Fallopian tube (tissue), 1 donor: Measurements from ENCODE around the gene CD37.

DNA sequence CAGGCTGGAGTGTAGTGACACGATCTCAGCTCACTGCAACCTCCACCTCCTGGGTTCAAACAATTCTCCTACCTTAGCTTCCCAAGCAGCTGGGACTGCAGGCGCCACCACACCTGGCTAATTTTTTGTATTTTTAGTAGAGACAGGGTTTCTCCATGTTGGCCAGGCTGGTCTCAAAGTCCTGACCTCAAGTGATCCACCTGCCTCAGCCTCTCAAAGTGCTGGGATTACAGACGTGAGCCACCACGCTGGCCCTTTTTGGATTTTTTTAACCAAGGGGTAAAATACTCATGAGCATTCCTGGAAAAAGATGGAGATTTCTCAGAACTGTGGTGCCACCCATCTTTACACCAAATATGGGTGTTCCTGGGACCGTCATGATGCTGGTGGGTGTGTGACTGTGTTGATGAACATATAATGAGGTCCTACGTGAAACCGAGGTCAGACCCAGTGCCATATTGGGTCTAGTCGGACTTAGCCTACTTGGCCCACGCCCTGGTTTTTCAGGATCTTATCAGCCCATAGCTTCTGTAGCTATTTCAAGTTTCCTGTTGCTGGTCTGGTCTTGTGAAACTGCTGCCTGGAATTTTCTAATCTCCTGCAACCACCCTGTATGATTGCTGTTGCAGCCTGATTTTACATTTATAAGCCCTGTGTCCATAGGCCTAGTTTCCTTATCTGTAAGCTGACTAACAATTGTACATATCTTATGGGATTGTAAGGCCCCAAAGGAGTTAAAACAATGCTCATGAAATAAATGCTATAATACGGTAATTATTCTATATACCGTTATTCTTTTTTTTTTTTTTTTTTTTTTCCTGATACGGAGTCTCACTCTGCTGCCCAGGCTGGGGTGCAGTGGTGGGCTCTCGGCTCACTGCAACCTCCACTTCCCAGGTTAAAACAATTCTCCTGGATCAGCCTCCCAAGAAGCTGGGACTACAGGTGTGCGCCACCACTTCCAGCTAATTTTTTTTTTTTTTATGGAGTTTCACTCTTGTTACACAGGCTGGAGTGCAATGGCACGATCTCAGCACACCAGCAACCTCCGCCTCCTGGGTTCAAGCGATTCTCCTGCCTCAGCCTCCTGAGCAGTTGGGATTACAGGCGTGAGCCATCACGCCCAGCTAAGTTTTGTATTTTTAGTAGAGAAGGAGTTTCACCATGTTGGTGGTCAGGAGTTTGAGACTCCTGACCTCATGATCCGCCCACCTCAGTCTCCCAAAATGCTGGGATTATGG is 6.5 kb downstream of the PPP1R15A start:
- PRO-cap, result no peak

- PRO-cap, result no peak
Measured at GRCh38 chr19:48917820-48918650, 15.5 kb upstream of the DHDH start.

- PRO-cap, result no peak
Measured at GRCh38 chr19:48947086-48947502, 7.6 kb upstream of the BAX start.

GRCh38 chr19:48985200-48985695 is 7.9 kb downstream of the GYS1 start:
- PRO-cap, result no peak

DNA sequence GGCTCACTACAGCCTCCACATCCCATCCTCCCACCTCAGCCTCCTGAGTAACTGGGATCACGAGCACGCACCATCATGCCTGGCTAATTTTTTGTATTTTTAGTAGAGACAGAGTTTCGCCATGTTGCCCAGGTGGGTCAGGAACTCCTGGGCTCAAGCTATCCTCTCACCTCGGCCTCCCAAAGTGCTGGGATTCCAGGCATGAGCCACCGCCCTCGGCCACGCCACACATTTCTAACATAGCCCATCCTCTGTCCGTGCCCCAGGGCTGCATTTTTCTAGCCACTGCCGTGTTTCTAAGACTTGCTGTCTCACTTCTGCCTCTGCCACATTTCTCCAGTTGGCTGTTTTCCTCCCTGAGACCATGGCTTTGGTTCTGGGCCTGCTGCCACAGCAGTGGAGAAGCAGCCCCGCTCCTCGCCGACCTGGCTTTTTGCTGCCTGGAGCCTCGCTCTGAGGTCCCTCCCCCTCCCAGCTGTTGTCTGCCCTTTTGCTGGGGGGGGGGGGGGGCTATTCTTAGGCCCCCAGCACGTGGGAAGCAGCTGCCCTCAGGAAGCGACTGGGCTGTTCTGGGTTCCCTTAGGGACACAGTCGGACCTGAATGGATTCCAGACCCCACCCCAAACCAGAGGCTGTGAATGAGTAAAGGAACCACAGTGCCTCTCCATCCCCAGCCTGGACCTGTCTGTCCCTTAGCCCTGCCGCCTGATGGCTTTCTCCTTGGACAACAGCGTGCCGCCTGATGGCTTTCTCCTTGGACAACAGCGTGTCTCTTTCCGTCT is 3.4 kb downstream of the GYS1 start:
- PRO-cap, result bidirectional peak, plus-strand start at position 628 of the sequence, minus-strand start at position 372 of the sequence

DNA sequence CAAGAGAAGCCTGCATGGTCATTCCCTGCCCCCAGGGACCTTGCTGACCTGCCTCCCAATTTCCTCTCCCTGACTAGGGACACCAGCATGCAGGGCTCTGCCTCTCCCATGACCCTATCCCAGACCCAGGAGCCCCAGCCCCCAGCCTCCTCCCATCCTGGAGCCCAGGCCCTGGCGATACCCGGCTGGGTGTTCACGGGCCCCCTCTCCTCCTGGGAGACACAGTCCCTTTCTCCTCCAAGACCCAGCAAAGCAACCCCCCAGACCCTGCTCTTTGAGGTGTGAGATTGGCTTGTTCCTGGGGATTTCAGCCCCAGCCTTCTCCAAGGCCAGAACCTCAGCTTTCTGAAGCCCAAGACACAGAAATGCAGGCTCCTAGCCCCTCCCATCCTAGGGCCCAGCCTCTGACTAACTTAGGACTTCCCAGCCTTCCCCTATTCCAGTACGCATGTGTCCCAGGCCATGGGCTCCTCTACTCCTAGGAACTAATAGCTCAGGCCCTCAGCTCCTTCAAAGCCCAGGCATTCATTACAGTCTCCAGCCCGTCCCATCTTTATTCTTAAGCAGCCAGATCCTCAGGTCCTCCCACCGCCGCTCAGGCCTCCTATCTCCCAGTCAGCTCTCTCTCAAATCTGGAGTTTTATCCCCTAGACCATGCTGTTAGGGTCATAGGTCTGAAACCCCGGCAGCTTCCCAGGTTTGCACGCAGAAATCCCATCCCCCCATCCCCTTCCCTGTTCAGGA is 976 bp downstream of the GYS1 start:
- PRO-cap, result bidirectional peak, plus-strand start at position 442 of the sequence, minus-strand start at position 347 of the sequence

DNA sequence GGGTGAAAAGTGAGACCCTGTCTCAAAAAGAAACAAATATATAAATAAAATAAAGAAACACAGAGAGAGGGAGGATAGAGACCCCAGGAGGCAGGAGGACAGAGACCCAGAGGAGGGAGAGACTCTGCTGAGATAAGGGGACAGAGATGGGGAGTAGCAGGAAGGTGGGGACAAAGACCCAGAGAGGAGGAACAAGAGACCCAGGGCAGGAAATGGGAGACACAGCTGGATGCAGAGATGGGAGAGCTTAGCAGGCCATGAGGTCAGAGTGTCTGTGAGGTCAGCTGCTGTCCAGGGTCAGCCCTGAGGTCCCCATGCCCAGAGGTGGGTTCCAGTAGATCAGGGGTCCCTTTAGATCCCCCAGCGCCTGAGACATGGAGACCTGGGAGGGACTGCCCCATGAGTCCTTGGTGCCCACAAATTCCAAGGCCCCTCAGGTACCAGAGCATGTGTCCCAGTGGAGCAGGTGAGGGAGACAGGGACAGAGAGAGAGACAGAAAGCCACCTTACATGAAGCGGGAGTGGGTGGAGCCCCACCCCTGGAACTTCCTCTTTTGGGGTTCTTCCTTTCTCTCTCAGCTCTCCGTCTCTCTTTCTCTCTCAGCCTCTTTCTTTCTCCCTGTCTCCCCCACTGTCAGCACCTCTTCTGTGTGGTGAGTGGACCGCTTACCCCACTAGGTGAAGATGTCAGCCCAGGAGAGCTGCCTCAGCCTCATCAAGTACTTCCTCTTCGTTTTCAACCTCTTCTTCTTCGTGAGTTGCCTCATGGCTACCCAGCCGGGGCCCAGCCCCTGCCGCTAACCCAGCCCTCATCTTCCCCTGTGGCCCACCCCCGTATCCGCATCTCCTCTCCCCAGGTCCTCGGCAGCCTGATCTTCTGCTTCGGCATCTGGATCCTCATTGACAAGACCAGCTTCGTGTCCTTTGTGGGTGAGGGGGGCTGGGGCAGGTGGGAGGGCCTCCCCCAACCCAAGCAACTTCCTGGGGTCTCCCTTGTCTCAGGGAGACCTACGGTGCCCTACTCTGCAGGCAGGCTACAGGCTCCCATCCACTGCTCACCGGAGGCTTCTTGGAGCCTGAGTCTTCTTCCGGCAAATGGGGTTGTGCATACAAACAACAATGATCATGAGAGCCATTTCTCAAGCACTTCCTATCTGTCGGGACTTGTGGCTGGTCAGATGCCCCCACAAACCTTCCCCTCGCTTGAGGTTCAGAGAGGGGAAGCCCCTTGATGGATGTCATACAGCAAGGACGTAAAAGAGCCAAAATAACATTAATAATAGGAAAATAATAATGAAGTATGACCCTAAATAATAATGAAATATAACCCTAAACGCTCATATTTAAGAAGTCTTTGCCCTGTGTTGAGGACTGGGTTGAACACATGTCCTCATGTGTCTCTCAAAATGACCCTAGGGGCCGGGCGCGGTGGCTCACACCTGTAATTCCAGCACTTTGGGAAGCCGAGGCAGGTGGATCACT is at the start of gene CD37:
Gene CD37, plus strand, starts transcription at position 550 of the 1,482 bp plus-strand sequence.
- PRO-cap, result no peak

DNA sequence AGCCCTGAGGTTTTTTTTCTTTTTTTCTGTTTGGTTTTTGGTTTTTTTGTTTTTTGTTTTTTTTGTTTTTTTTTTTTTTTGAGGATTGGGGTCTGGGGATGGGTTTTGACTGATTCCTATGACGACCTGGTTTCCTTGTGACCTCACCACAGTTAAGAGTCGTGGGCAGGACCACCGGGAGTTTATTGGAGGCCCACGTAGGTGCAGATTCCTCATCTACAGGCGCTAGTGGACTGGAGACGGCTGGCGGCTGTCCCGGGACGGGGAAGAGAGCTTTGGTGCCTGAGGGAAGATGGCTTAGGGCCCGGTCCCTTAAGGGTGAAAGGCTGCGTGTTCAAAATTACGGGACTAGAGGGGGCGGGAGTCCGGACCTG is 642 bp upstream of the TEAD2 start:
- PRO-cap, result no peak

DNA sequence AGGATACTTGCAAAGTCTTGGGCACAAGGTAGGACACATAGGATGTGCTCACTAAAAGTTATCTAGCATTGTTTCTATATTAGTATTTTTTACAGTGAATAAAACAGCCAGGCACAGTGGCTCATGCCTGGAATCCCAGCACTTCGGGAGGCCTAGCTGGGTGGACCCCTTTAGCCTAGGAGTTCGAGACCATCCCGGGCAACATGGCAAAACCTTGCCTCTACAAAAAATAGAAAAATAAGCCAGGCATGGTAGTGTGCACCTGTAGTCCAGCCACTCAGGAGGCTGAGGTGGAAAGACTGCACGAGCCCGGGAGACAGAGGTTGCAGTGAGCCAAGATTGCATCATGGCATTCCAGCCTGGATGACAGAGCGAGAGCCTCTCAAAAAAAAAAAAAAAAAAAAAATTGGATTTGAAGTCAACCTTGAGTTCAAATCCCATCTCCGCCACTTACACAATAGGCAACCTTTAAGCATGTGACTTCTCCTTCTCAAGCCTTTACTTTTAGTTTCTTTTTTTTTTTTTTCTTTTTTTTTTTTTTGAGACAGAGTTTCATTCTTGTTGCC is 11.9 kb downstream of the KASH5 start:
- PRO-cap, result no peak

GRCh38 chr19:49491729-49492400 is 4.4 kb upstream of the RPS11 start:
- PRO-cap, result no peak

DNA sequence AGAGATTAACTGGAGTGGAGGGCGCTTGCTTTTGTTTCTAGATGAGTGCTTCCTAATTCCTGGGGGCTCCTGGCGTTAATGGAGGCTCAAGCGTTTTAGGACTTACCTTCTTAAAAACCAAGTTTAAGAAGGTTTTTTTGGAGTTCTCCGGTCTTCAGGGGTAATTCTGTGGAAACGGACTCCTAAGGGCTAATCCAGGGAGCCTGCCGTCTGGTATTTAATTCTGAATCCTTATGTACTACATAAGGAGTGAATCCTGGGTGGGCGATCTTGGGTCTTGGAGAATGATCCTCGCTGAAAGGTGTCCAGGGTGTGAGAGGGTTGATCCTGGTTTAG is 329 bp downstream of the RPS11 start:
- PRO-cap, result no peak

- PRO-cap, result bidirectional peak, plus-strand start at chr19:49513266, minus-strand start at chr19:49513111; bidirectional peak, plus-strand start at chr19:49513393, minus-strand start at chr19:49513320; unidirectional peak, minus-strand start at chr19:49513601
Measured at GRCh38 chr19:49512901-49513753, 666 bp downstream of the FCGRT start.

GRCh38 chr19:49533378-49534645 is 6.0 kb downstream of the RCN3 start:
- PRO-cap, result no peak

DNA sequence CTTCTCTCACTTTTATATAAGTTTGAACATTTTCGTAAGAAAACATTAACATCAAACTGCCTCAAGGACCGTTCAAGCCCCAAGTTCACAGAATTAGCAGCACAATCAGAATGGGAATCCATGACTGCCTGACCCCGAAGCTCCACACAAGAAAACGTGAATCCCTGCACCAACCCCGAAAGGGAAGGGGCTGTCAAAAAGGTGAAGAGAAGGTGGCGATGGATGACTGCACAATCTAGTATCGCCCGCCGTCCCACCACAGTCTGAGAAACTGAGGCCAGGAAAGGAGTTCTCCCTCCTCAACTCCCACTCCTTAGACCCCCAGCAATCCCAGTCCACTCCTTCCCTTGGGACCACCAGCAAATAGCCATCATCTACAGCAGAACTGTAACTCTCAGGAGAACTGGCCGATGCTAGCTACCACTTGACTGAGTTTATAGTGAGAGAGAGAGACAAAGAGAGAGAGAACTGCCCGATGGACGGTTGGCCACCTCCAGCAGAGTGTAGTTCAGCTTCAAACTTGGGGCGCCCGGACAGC is 438 bp downstream of the NOSIP start:
- PRO-cap, result no peak

DNA sequence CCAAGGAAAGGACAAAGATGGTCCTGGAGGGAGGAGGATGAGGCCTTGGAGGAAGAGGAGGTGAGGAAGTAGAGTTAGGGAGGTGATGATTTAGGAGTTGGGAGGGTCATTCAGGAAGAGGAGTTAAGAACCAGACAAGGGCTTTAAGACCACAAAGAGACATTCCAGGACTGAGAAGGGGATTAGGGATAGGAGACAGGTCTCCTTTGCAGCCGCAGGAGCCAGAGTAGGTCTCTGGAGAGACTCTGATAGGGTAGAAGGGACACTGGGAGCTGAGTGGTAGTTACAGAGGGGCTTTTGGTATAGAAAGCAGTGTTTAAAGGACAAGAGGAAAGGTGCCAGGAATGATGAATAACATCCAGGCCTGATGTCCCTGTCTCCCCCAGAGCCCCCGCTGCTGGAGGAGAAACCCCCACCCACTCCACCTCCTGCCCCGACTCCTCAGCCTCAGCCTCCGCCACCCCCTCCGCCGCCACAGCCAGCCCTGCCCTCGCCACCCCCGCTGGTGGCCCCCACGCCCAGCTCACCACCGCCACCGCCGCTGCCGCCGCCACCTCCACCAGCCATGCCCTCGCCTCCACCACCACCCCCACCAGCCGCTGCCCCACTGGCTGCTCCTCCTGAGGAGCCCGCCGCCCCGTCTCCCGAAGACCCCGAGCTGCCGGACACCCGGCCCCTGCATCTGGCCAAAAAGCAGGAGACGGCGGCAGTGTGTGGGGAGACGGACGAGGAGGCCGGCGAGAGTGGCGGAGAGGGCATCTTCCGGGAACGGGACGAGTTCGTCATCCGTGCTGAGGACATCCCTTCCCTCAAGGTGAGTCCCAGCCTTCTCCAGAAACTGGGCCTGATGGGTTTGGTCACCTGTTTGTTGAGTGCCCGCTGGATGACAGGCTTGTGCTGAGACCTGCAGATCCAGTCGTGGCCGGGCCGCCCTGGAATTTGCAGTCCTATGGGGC is 10.4 kb downstream of the PRR12 start:
- PRO-cap, result no peak

DNA sequence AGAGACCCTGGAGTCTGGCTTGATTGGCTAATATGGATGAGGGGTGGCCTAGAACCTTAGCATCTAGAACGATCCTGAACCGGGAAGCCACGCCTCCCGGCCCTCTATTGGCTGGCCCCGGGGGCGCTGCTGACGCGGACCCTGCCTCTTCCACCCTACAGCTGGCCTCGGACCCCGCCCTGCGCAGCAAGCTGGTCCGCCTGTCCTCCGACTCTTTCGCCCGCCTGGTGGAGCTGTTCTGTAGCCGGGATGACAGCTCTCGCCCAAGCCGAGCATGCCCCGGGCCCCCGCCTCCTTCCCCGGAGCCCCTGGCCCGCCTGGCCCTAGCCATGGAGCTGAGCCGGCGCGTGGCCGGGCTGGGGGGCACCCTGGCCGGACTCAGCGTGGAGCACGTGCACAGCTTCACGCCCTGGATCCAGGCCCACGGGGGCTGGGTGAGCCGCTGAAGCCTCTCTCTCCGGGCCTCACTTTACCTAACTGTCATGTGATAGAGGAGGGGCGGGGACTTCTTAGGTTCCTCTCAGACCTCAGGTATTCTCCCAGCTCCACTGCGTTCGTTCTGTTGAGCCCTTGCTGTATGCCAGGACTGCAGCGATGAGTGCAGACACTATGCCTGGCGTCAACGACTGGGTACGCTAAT is 4.4 kb downstream of the BCL2L12 start:
- PRO-cap, result no peak

- PRO-cap, result no peak
Measured at GRCh38 chr19:49763430-49763673, 246 bp upstream of the TSKS start.

DNA sequence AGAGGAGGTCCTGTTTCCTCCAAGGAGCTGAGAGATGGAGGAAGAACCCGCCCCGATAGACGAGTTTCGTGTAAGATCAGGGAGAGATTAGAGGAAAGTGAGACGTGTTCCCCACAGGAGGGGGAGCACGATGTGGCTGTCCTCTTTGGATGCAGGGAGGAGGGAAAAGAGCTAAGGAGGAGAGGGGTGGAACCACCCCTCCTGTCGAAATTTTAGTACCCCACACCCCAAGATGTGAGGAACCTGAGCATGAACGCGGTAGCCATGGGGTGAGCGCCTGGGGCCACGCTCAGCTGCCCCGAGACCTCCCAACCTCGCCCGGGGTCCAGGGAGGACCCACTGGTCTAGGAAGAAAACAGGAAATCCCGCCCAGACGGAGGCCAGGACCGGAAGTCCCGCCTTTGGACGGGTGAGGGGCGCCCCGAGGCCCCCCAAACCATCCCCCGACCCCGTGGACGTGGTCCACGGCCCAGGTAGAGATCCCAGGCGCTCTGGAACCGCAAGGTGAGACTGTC is 1.2 kb downstream of the AKT1S1 start:
- PRO-cap, result bidirectional peak, plus-strand start at position 401 of the sequence, minus-strand start at position 346 of the sequence

DNA sequence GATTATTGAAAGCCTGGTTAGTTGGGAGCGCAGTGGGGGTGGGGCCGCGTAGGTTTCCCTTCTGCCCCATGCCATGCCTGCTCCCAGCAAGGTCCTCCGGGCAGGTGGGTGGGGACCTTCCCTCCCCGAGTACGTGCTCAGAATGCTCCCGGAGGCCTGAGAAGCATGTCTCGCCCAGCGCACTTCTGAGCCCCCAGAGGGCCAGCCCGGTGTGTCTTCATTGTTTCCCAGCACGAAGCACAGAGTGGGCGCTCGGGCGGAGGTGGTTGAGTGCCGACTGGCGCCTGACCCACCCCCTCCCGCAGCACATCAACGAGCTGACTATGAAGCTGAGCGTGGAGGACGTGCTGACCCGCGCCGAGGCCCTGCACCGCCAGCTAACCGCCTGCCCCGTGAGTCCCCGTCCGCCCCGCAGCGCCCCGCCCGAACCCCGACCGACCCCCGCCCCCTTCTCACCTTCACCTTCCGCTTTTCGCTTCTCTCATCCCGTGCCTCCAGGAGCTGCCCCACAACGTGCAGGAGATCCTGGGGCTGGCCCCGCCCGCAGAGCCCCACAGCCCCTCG is 8.7 kb downstream of the IL4I1 start:
- PRO-cap, result no peak

- PRO-cap, result no peak
Measured at GRCh38 chr19:50027210-50027697, 1.4 kb downstream of the ZNF473 start.